A673 (cell line): ENCODE measurements around a stretch of chr1.

- PRO-cap: no peak
Measured at GRCh38 chr1:211573821-211574725, 4.9 kb downstream of the SLC30A1 start.

DNA sequence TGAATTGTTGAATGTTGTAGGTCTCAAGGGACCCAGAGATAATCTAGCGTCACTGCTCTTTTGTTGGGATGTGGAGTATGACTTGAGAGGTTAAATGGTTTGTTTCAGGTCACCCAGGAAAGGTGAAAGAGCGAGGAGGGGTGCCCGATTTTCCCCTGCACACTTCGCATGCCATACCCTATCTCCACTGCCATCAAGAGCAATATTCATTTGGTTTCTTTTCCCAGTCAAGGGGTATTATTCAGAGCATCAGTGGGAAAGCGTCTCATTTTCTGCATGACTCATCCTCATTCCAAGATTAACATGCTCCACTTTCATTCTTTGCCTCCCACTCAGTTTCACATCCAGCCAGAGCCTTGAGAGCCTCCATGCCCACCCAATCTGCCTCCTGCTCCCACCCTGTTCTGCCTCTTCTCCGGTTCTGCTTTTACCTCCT lies 13.2 kb upstream of the SLC30A1 start:
- PRO-cap: bidirectional peak, plus-strand start at position 328 of the sequence, minus-strand start at position 189 of the sequence

DNA sequence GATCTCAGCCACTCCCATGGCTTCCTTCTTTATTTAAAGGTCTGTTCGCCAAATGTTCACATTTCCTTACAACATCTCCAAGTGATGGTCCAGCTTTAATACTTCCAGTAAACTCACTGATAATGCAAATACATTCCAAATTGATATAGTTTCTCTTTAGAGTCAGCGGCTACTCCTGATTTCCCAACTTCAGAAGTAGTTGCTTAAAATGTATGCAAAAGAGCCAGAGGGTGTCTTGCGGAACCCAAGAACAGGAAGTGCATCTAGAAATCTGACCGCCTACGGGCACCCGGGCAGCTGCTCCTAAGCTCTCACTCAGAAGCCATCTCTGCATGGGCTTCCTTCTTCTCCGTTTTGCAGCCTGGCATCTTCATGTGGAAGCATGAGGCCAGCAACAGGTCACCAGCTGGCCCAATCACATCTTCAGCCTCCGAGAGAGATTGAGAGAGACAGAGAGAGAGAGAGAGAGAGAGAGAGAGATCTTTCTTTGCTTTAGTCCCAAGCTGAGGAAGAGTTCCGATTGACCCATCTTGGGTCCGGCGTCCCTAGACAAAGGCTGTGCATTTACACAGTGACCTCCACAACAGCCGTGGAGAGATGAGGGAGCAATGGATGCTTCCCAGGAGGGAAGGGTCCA lies 28.0 kb upstream of the SLC30A1 start:
- PRO-cap: no peak

- PRO-cap: no peak
Measured at GRCh38 chr1:211630112-211631155, 45.0 kb downstream of the NEK2 start.

- PRO-cap: no peak
Measured at GRCh38 chr1:211648963-211649392, 26.4 kb downstream of the NEK2 start.

- PRO-cap: no peak
Measured at GRCh38 chr1:211911199-211911463, 80.6 kb upstream of the LPGAT1 start.

GRCh38 chr1:212074162-212074796 lies 38.7 kb downstream of the DTL start:
- PRO-cap: no peak

DNA sequence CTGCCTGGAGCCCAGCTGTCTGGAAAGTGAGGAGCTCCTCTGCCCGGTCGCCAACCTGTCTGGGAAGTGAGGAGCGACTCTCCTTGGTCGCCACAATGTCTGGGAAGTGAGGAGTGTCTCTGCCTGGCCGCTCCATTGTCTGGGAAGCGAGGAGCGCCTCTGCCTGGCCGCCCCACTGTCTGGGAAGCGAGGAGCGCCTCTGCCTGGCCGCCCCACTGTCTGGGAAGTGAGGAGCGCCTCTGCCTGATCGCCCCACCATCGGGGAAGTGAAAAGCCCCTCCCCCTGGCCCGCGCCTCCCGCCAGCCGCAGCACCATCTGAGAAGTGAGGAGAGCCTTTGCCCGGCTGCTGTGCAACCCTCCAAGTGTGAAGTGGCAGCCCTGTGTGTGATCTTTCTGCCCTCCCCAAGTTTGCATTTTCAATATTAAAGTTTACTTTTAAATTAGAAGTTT lies 95.1 kb upstream of the PPP2R5A start:
- PRO-cap: no peak

DNA sequence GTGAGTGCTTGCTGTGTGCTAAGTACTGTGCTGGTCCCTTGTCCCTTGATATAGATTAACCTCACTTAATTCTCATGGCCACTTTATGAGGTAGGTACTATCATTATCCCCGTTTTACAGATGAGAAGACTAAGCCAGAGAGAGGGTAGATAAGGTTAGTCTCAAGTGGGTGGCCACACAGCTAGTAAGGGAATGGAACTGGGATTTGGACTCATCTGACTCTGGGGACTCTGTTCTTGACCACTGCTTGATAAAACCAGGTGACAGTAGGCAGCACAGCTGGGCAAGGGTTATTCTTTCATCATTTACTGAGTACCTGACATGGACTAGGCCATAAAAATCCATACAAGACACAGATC lies 37.3 kb upstream of the PPP2R5A start:
- PRO-cap: no peak

- PRO-cap: no peak
Measured at GRCh38 chr1:212348966-212349566, 63.9 kb downstream of the PPP2R5A start.

DNA sequence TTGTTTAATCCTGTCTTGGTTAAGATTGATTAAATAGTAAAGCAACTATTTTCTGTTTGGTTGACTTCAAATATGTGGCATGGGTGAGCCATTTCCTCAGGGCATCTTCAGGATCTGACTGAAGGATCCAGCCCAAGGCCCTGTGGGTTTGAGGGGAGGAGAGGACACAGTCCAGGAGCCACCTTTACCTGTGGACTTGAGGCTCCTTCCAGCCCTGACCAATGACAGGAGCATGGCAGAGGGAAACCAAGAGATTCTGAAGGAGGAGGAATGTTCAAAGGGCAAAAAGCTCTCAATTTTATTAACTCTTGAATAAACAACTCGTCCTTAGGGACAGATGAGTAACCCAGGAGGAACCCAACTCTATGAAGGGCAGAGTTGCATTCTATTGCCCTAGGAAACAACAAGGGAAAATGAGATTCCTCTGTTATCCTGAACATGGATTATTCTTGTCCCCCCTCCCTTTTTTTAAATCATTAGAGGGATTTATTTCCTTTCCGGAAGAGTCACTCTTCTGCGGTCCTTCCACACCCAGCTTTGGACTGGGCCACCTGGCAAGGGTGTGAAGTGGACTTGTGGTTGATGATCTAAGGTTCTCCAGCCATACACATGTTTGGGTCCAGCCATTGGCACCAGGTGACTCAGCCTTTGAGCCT lies 49.7 kb downstream of the NENF start:
- PRO-cap: no peak

DNA sequence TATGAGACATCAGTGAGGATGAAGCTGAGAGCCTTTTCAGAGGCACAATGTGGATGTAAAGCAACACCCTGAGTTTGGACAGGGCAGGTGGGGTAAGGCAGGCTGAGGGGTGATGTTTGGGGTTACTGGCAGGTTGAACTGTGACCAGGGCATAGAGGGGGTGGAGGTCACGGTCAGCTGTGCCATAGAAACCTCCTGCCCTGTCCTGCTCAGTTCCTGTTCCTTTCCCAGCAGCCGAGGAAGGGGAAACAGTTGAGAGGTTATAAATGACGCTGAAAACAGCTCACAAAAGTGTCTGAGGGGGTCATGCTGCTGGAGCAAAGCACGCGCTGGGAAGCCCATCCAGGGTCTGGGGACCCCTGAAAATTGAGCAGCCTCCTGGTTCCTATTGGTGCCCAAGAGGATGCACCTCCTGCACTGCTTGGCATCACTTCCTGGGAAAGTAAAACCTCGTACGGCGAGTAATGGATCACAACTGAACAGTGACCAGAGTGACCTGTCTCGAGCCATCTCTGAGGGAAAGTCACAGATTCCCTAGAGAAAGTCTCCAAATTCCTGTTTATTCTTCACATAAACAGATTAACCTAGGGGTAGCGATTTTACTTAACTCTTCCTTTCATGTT lies 42.0 kb upstream of the ATF3 start:
- PRO-cap: no peak

GRCh38 chr1:212607912-212608621 lies 494 bp upstream of the ATF3 start:
- PRO-cap: bidirectional peak, plus-strand start at chr1:212608380, minus-strand start at chr1:212608480; bidirectional peak, plus-strand start at chr1:212608761, minus-strand start at chr1:212608533

DNA sequence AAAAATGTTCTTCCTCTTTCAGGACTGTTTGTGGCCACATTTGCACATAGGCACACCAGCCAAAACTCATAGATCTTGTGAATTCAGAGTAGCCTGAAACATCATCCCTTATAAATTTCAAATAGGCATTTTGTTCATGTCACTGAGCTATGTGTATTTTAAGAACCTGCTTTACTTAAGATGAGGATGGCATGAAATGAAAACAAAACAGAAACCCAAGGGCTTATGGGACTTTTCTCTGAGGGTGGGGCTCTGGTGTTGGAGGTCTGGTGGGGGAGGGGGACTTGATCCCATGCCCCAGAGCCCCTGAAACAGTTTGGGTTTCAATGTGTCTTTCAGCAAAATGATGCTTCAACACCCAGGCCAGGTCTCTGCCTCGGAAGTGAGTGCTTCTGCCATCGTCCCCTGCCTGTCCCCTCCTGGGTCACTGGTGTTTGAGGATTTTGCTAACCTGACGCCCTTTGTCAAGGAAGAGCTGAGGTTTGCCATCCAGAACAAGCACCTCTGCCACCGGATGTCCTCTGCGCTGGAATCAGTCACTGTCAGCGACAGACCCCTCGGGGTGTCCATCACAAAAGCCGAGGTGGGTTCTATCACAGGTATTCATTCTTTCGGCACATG lies 6.2 kb downstream of the ATF3 start:
- PRO-cap: no peak

GRCh38 chr1:212630010-212630654 lies 5.9 kb downstream of the GARIN4 start:
- PRO-cap: no peak

GRCh38 chr1:212665112-212665834 lies 34.4 kb downstream of the BATF3 start:
- PRO-cap: unidirectional peak, plus-strand start at chr1:212665461

- PRO-cap: no peak
Measured at GRCh38 chr1:213399370-213400333, 348.6 kb downstream of the RPS6KC1 start.

- PRO-cap: no peak
Measured at GRCh38 chr1:213690227-213690699, 297.5 kb upstream of the PROX1 start.

DNA sequence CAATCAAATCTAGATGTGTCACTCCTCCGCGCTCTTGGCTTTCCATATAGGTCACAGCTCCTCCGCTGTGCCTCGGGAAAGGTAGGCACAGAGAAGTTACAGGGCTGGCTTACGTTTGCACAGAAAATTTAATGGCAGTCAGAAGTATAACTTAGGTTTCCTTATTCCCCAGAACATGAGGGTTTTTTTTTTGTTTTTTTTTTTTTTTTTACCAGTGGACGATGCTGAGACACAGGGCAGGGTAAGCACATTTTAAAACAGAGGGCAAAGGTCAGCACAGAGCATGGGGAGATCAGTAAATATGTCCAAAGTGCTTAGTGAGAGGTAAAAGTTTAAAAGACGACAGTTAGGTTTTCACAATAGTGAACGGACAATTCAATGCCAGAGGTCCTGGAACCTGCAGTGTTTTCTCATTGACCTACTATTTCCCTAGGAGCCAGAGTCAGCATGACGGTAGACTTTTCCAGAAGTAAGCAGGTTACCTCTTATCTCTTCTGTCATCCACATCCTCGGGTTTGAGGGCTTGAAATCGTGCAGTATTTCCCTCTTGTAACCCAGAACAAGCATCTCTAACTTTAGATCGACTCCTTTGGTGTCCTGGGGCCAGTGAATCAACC lies 258.9 kb upstream of the PROX1 start:
- PRO-cap: no peak

DNA sequence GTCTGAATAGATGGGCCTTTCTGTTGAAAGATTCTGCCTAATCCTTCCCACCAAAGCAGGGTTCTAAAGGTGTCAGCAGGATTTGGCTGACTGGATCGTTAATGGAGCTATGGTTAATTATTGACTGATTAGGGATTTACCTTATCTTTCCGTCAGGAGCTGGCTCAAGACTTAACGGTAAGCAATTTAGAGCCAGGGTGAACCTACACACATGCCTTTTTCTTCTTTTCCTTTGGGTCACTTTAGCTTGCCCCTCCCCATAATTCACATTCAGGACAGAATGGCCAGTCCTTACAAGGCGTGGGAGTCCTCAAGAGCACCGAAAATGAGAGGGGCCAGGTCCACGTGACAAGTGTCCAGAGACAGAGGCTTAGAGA lies 10.8 kb upstream of the PROX1 start:
- PRO-cap: no peak